Thyroid gland (tissue), 7 donors: Measurements from ENCODE around the gene GABRP.

- PRO-cap, 2 experiments = peak in 2 of 2 experiments; most common plus-strand start chr5:168295784 (in 1); most common minus-strand start chr5:168295674 (in 1)
- RAMPAGE, long total RNA, 5 experiments = no peak in any of the 5 experiments
Observed at GRCh38 chr5:168295488-168296467, 4.3 kb downstream of the WWC1 start.

DNA sequence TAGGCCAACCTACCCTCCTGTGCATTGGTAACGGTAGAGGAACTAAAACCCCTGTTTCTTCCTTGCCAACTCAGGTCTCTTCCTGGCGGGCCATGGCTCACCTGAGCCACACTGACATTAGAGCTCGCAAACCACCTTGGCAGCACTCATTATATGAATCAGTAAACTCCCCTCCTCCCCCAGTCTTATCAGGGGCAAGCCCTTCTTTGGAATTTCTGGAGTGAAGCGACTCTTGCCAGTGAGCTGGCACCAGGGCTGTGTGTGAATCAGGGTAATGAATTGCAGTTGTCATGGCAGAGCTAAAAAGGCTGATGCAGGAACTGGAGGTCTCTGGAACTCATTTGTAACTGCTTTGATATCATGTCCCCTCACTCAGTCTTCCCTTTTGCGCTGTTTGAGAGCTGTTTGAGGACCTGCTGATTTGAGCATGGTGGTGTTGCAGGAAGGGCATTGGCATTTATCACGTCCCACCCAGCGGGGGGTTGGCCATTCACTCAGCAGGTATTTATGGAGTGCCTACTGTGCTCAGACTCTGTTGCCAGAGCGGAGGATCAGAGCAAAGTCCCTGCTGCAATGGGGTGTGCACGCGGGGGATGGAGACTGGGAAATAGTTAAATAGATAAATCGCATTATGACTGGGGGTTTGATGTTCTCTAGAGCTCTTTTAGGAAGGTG, 10.5 kb downstream of the WWC1 start:
- PRO-cap, 2 experiments = peak in 1 of 2 experiments; most common plus-strand start position 284 of the sequence (in 1); most common minus-strand start position 113 of the sequence (in 1)
- RAMPAGE, long total RNA, 5 experiments = no peak in any of the 5 experiments

DNA sequence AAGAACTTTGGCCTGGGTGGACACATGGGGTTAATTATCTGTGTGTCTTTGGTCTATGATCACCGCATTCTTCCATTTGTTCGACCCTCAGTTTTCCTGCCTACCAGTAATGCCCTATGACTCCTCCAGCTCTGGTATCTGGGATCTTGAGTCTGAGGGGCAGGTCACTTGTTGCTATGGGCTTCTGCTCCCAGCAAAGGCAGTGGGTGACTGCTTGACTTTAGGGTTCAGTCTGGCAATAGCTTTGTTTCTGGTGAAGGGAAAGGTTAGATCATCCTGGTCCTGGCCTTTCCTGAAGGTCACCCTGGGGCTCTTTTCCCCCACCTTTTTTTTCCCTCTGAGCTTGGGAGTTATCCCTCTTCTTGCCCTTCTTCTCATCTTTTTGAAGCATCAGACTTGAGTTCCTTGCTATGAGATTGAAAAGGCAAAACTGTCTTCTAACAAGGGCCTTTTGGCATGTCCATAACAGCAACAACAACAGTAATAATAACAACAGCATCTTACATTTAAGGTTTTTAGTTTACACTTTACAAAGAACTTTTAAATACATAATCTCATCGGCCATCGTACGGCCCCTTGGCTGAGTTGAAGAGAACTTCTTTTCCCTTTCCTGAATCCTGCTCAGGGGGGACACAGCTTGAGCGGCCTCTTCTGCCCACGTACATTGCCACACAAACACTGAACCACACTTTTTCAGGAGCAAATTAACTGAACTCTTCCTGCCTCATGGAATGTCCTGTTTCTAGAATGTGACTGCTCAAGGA, 83.1 kb upstream of the PANK3 start:
- PRO-cap, 2 experiments = no peak in any of the 2 experiments
- RAMPAGE, long total RNA, 5 experiments = no peak in any of the 5 experiments

- PRO-cap, 2 experiments = no peak in any of the 2 experiments
- RAMPAGE, long total RNA, 5 experiments = no peak in any of the 5 experiments
Observed at GRCh38 chr5:169020031-169020449, 280.9 kb downstream of the SLIT3 start.

GRCh38 chr5:169094566-169095153, 206.3 kb downstream of the SLIT3 start:
- PRO-cap, 2 experiments = no peak in any of the 2 experiments
- RAMPAGE, long total RNA, 5 experiments = no peak in any of the 5 experiments

DNA sequence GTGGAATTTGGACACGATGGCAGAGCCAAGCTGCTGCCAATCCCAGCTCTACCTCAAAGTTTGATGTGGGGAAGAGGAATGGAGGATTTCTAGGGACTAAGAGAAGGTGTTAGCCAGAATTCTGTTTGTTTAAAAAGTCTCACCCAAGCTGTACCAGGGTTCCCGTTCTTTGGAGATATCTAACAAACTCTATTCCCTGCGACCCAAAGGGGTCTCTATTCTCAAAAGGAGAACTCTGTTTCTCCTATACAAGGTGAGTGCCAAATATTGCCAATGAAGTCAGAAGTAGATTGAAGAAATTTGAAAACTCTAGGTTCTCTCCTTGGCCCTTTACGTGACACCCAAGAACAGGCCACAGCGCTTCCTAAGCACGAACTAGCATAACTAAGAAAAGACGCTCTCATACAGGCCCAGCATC, 183.4 kb downstream of the SLIT3 start:
- PRO-cap, 2 experiments = no peak in any of the 2 experiments
- RAMPAGE, long total RNA, 5 experiments = no peak in any of the 5 experiments

DNA sequence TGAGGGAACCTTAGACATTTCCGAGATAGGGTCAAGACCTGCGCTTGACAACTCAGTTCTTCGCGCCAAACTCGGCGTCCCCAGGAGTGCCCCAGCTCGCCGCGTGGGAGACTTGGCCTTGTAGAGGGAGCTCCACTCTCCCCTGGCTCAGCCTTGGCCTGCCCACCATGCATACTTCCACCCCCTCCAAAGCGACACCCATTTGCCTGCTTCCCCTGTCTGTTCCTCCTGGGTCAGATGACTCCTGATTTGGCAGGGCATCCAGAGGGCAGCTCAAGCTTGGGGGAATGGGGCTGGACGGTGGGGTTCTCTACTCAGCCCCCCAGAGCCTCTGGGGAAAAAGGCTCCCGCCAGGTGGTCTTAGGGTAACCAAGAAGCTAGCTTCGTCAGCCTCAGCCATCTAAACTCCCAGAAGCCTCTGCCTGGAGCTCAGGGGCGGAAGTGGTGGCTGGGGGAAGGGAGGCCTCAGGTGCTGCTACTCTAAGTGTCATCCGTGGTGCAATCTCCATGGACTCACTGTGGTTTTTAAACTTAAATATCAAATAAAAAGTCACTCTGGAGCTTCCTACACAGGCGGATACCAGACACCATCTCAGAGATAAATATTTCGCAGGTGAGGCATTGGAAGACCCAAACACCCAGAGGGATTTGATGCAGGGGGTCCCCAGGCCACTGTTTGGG, 660 bp downstream of the DOCK2 start:
- PRO-cap, 2 experiments = no peak in any of the 2 experiments
- RAMPAGE, long total RNA, 5 experiments = no peak in any of the 5 experiments

DNA sequence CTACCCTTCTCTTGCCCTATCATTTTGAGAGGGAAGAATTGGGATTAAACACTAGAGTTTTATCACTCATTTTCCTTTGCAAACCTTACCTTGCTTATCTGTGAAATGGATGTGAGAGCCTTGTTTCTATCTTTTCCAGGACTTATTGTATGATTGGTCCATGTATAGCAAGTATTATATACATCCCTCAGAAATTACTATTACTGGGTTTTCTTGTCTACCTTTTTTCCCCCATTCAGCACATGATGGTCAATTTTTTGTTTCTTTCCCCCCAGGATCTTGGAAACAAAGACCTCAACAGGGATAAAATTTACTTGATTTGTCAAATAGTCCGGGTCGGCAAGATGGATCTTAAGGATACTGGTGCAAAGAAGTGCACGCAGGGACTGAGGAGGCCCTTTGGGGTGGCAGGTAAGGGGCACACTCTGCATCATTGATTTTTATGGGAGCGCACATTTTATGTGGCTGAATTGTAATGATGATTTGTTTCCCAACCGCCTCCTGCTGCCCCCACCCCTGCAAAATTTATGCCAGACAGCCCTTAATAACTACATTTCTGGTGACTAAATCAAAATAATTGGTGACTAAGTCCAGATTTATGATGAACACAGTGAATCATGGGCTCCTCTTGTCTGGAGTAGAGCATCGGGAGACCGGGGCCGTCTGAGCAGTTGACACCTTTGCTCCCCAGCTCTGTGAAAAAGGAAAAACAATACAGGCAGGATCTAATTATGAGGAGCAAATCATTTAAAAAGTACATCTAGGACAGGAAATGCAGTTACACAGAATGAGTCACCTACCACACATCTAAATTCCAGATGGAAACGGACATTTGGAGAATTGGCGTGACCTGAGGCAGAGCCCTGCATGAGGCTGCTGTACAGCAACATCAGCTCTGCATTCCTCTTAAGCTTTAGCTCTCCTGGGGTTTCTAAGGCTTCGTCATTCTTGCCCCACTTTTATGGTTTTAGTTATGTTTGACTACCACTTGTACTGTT, 58.8 kb downstream of the DOCK2 start:
- PRO-cap, 2 experiments = no peak in any of the 2 experiments
- RAMPAGE, long total RNA, 5 experiments = no peak in any of the 5 experiments

GRCh38 chr5:169746202-169746638, 109.1 kb downstream of the DOCK2 start:
- PRO-cap, 2 experiments = no peak in any of the 2 experiments
- RAMPAGE, long total RNA, 5 experiments = no peak in any of the 5 experiments

- PRO-cap, 2 experiments = no peak in any of the 2 experiments
- RAMPAGE, long total RNA, 5 experiments = no peak in any of the 5 experiments
Observed at GRCh38 chr5:170261931-170262342, 29.2 kb downstream of the C5orf58 start.

- PRO-cap, 2 experiments = no peak in any of the 2 experiments
- RAMPAGE, long total RNA, 5 experiments = no peak in any of the 5 experiments
Observed at GRCh38 chr5:170296198-170296484, 1.4 kb downstream of the LCP2 start.

DNA sequence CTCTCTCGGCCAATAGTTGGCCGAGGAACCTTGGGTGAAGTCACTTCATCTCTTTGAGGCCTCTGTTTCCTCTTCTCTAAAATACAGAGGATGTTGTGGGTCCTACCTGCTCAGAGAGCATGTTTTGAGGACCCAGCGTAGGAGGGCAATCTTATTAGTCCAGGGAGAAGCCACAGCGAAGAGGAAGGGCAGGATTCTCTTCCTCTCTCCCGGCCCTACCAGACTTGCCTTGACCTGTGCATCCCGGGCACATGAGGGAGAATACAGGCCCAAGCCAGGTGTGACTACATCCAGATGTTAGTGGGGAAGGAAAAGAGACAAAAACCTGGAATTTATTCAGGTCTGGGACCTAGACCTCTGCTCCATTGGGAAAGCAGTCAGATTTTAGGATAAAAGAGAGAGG, 38.7 kb upstream of the LCP2 start:
- PRO-cap, 2 experiments = no peak in any of the 2 experiments
- RAMPAGE, long total RNA, 5 experiments = no peak in any of the 5 experiments

DNA sequence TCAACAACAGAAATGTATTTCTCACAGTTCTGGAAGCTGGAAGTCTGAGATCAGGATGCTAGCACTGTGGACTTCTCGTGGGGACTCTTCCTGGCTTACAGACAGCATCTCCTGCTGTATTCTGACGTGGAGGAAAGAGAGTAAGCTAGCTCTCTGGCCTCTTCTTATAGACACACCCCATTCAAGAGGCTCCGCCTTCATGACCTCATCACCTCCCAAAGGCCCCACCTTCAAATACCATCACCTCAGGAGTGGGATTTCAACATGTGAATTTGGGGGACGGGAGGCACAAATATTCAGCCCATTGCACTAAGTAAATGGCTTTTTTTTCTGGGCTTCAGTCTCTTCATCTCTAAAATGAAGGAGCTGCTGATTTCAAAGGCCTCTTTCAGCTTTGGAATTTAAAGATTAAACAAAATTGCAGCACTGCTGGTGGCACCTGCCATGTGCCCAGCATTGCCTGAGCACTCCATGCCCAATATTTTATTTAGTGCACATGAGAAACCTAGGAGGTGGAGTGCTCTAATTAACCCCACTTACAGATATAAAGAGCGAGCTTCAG, 27.5 kb downstream of the KCNMB1 start:
- PRO-cap, 2 experiments = peak in 1 of 2 experiments; most common minus-strand start position 126 of the sequence (in 1)
- RAMPAGE, long total RNA, 5 experiments = no peak in any of the 5 experiments

DNA sequence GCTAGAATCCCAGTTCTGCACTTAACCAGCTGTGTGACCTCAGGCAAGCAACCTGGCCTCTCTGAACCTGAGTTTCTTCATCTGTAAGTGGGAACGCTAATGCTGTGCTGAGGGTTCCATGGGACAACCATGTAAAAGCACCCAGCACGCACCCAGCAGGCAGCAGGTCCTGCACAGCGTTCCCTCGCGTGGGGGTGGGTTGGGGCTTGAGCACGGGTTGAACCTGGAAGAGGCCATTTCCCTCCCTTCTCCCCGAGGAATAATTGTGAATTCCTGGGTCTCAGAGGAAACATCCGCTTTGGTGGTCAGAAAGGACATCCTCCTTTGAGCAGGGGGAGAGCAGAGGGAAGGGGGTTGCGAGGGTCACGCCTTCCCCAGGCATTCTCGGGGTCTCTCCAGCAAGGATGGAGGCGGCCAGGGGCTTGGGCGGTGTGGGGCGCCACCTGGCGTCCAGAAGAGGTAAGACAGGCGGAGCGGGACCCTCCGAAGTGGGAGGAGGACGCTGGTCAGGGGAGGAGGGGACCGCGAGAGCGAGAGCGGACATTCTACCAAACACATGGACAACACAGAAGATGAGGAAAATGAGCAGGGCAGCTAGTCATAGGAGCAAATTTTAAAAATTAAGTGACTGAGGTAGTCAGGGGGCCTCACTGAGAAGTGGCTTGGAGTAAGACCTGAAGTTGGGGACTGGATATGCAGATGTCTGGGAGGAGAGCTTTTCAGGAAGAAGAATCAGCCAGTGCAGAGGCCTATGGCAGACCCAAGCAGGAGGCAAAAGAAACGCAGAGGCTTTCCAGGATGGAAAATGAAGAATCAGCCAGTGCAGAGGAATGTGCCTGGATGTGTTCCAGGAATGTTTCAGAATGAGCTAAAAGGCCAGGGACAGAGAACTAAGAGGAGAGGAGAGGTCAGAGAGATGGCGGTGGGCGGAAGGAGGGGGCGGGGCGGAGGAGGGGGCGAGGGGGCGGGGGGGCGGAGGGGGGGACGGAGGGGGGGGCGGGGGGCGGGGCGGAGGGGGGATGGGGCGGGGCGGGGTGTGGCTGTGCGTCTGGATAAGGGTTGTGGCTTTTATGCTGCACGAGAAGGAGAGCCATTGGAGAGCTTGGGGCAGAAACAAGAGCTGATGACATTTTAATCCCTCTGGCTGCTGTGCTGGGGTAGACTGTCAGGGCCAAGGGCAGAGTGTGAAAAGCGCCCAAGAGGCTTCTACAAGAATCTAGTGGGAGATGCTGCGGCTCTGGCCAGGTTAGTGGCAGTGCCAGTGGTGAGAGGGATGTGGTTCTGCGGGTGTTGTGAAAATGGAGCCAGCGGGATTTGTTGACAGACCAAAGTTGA, 129.4 kb downstream of the KCNIP1 start:
- PRO-cap, 2 experiments = peak in 2 of 2 experiments; most common plus-strand start position 527 of the sequence (in 2); most common minus-strand start position 782 of the sequence (in 1)
- RAMPAGE, long total RNA, 5 experiments = no peak in any of the 5 experiments

DNA sequence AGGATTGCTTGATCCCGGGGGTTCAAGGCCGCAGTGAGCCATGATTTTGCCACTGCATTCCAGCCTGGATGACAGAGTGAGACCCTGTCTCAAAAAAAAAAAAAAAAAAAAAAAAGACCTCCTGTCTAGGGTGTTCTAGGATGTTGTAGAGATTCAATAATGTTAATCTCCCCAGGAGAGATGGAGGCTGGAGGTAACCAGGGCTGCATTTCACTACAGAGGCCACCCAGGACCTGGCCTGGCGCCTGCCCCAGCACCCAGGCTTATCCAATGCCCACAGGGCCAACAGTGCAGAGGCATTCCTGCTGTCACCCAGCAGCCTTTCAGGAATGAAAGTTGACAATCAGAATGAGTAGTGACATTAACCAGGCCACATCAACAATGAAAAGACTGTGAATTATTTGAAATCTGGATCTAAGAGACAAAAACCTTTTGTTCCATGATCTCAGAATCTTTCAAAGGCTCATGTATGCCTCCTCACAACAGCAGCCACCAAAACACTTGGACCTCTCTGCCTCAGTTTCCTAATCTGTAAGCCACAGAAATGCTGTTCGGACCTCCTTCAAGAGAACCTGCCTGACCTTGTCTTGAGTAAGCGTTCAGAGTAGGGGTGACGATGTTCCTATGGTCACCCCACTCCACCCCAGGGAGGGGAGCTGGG, 36.1 kb upstream of the GABRP start:
- PRO-cap, 2 experiments = no peak in any of the 2 experiments
- RAMPAGE, long total RNA, 5 experiments = no peak in any of the 5 experiments

GRCh38 chr5:170756849-170757681, 26.5 kb upstream of the GABRP start:
- PRO-cap, 2 experiments = no peak in any of the 2 experiments
- RAMPAGE, long total RNA, 5 experiments = no peak in any of the 5 experiments

- PRO-cap, 2 experiments = no peak in any of the 2 experiments
- RAMPAGE, long total RNA, 5 experiments = no peak in any of the 5 experiments
Observed at GRCh38 chr5:170783400-170783854, at the start of gene GABRP. Gene GABRP, plus strand, starts transcription at chr5:170783725.

GRCh38 chr5:170783926-170784125, 301 bp downstream of the GABRP start:
- PRO-cap, 2 experiments = no peak in any of the 2 experiments
- RAMPAGE, long total RNA, 5 experiments = no peak in any of the 5 experiments

GRCh38 chr5:171309877-171310664, 1.0 kb downstream of the TLX3 start:
- PRO-cap, 2 experiments = no peak in any of the 2 experiments
- RAMPAGE, long total RNA, 5 experiments = no peak in any of the 5 experiments

DNA sequence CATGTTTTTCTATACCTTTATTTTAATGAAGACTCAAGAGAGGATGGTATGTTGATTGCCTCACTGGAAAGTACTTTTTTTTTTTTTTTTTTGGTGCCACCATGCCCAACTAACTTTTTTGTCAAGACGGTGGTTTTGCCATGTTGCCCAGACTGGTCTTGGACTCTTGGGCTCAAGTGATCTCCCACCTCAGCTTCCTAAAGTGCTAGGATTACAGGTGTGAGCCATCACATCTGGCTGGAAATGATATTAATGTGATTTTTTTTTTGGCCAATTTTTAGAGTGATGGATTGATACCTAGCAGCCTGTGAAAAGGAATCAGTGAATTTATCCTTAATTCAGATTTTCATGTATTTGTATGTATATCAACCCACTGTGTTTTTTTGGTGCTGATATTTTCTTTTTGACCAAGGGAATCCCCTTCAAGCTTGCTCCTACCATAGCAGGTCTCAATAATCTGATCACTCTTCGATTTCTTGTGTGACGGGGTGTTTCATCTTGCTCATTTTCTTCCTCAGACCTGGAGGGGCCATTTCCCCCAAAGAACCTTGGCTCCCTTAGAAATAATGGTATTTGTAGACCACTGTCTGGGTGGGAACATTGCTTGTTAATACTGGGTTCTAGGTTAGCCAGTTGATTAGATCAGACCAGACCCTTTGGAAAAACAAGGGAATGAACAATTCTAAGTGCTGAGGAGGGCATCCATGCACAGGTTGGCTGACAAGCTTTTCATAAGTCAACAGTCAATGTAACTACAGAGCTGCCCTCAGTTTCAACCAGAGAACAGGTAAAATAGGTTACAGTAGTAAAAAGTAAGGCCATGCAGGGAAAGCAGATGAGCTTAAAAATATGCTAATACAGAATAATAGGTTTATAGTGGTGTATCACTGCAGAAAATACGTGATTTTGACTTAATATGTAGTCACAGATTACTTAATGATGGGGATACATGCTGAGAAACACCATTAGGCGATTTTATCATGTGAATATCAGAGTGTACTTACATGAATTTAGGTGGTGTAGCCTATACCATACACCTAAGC, 6.5 kb upstream of the FGF18 start:
- PRO-cap, 2 experiments = no peak in any of the 2 experiments
- RAMPAGE, long total RNA, 5 experiments = no peak in any of the 5 experiments